Caco-2 (cell line): ENCODE results near the genes POLE4 and GCFC2.

DNA sequence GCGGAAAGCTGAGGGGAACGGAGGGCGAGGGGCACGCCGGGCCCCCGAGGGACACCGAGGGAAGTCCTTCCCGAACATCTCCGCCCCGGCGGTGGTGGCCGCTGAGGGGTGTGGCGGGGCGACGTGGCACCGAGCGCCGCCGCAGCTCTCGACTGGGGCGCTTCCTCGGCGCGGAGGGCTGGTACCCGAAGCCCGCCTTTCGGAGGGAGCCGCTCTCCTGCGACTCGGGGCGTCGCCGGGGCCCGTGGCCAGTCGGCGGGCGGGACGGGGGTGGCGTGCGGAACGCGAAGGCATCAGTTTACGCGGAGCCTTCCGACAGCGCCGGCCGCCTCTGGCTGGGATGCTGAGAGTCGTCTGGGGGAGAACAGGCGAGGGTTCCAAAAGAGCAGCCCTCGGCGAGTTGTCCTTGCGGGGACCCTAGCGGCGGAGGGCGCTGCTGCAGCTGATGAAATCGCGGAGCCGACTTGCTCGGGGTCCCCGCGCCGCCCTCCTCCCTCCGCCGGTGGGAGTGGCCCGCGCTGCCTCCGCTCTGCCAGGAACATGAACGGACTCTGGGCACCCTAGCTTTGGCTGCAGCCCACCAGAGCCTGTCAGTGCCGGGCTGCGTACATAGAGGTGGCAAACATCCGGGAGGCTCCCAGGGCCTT, 478 bp downstream of the MTHFD2 start:
- PRO-cap: bidirectional peak, plus-strand start at position 518 of the sequence, minus-strand start at position 356 of the sequence
- RRBS: 3% methylated on average over 22 of the region's 72 CpGs

- PRO-cap: no peak
- RRBS: no CpG with 5 or more reads among the region's 5 CpGs
Measured at GRCh38 chr2:74373033-74373720, 6.9 kb downstream of the DCTN1 start.

- PRO-cap: no peak
- RRBS: no CpG with 5 or more reads among the region's 12 CpGs
Measured at GRCh38 chr2:74413054-74414036, 8.1 kb downstream of the C2orf81 start.

- PRO-cap: no peak
- RRBS: no CpG with 5 or more reads among the region's 5 CpGs
Measured at GRCh38 chr2:74460941-74461357, 2.7 kb downstream of the WBP1 start.

- PRO-cap: bidirectional peak, plus-strand start at chr2:74506785, minus-strand start at chr2:74506789
- RRBS: no CpG with 5 or more reads among the region's 9 CpGs
Measured at GRCh38 chr2:74506477-74507072, 920 bp downstream of the PCGF1 start.

DNA sequence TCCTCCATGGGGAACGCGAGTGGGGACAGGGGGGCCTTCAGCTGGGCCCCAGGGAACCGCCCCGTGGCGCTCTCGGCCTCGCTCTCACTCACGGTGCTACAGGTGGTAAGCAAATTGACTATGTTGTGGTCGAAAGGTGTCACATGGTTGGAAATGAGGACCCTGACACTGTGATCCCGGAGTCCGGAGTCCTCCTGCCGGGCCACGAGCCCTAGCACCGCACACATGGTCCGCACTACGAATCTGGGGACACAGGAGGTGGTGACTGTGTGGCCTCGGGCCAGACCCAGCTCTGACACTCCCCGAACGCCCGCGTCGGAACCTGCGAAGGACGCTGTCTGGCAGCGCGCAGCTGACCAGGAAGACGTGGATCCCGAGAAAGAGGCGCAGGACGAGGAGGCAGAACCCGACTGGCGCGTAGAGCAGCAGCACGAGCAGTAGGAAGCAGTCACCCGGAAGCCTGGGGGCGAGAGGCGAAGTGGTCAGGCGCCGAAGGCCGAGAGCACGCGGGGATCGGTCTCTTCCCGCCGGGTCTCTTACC, 396 bp downstream of the AUP1 start:
- PRO-cap: bidirectional peak, plus-strand start at position 235 of the sequence, minus-strand start at position 95 of the sequence; bidirectional peak, plus-strand start at position 402 of the sequence, minus-strand start at position 412 of the sequence
- RRBS: 2% methylated on average over 10 of the region's 45 CpGs

DNA sequence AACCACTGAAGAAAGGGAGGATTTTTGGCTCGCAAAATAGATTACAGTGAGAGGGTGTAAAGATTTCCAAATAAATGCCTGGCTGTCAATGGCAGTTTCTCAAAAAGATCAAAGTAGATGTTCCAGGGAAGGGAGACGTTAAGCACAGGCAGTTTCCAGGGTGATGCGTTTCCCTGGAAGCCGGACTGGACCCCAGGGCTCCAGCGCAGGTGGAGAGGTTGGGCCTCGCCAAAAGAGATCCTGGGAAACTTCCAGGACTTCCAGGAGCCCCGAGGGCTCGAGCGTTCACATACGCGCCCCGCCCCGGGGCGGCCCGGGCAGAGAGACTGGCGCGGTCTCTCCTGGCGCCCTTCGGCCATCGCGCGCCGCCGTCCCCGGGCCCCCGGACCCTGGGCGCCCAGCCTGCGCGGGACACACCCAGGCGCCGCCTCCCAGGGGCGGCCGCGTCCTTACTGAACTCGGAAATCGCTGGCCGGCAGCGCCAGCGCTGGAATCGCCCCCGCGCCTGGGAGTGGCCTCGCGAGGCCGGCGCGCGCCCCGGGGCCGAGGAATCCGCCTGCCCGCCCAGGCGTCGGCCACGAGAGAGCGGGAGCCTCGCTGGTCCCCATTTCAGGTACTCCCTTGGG, 5.1 kb downstream of the LOXL3 start:
- PRO-cap: bidirectional peak, plus-strand start at position 546 of the sequence, minus-strand start at position 454 of the sequence
- RRBS: 2% methylated on average over 35 of the region's 57 CpGs

GRCh38 chr2:74553556-74553867, 230 bp downstream of the LOXL3 start:
- PRO-cap: no peak
- RRBS: 96% methylated on average over 7 of the region's 14 CpGs

- PRO-cap: no peak
- RRBS: no CpG with 5 or more reads among the region's 8 CpGs
Measured at GRCh38 chr2:74560457-74561175, 6.1 kb downstream of the DOK1 start.

GRCh38 chr2:74714975-74716171, 61.3 kb downstream of the SEMA4F start:
- PRO-cap: unidirectional peak, plus-strand start at chr2:74715469
- RRBS: 3% methylated on average over 19 of the region's 64 CpGs

DNA sequence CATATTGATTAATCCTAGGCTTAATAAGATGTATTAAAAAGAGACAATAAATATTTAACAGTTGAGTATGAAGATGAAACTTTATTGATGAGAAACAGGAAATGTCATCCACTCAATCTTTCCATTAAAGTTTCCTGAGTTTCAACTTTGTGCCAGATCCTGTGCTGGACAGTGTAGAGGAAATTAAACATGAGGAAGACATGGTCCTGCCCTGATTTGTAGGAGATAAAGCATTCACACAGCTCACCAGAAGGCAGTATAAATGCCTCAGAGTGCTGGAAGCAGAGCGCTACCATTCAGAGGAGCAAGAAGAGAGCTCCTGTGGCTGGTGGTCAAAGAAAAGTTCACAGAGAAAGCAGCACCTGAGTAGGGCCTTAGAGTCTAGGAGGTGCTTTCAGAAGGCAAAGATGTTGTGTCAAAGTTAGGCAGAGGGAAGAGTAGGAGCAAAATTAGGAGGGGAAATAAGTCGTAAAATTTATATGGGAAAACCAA, 63.1 kb downstream of the SEMA4F start:
- PRO-cap: no peak
- RRBS: no CpG with 5 or more reads among the region's 2 CpGs

DNA sequence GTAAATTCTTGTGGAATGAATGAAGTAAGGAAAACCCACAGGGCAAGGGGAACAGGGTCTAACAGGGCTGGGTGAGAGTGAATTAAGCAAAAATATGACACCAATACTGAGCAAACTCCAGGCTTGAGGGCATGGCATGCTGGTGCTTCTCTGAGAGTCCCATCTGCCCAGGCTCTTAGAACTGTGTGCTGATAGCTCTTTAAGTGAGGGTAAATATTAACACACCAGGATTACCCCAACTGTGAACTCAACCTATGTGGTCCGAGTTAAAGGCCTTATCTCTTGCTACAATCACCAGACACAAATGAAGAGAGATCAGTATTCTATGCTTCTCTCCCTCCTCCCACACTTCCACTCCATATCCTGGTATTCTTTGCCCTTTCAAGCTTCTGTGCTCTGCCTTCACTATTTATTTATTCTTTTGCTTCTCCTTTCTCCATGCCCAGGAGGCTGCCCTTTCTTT, 17.4 kb upstream of the HK2 start:
- PRO-cap: unidirectional peak, plus-strand start at position 297 of the sequence
- RRBS: no CpG with 5 or more reads among the region's 1 CpG

- PRO-cap: no peak
- RRBS: no CpG with 5 or more reads among the region's 11 CpGs
Measured at GRCh38 chr2:74836485-74837370, 2.8 kb downstream of the HK2 start.

DNA sequence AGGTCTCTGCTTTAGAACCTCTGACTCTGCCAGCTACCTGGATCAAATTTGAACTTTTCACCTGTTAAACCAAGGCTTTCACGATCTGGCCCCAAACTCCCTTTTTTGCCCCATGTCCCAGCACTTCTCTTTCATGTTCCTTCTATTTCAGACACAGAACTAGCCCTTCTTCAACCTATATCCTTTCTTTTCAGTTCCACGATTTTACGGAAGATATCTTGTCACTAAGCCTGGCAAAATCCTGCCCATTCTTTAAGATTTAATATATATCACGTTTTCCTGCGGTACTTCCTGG, 39.5 kb upstream of the POLE4 start:
- PRO-cap: no peak
- RRBS: no CpG with 5 or more reads among the region's 5 CpGs

- PRO-cap: bidirectional peak, plus-strand start at chr2:74958671, minus-strand start at chr2:74958539; bidirectional peak, plus-strand start at chr2:74959003, minus-strand start at chr2:74958879
- RRBS: 6% methylated on average over 7 of the region's 86 CpGs
Measured at GRCh38 chr2:74957951-74959208, at the start of gene POLE4. POLE4 (plus strand) TSS chr2:74958643.

GRCh38 chr2:75710235-75711510, at the start of gene GCFC2:
GCFC2 (minus strand) TSS chr2:75710915.
- PRO-cap: unidirectional peak, plus-strand start at chr2:75710457; bidirectional peak, plus-strand start at chr2:75710775, minus-strand start at chr2:75710915; bidirectional peak, plus-strand start at chr2:75711204, minus-strand start at chr2:75711196
- RRBS: 2% methylated on average over 13 of the region's 82 CpGs

GRCh38 chr2:77521397-77521841, 757 bp downstream of the LRRTM4 start:
- PRO-cap: no peak
- RRBS: no CpG with 5 or more reads among the region's 9 CpGs

GRCh38 chr2:78701421-78701974, 324.0 kb upstream of the REG3G start:
- PRO-cap: no peak
- RRBS: 26% methylated on average over 7 of the region's 21 CpGs

DNA sequence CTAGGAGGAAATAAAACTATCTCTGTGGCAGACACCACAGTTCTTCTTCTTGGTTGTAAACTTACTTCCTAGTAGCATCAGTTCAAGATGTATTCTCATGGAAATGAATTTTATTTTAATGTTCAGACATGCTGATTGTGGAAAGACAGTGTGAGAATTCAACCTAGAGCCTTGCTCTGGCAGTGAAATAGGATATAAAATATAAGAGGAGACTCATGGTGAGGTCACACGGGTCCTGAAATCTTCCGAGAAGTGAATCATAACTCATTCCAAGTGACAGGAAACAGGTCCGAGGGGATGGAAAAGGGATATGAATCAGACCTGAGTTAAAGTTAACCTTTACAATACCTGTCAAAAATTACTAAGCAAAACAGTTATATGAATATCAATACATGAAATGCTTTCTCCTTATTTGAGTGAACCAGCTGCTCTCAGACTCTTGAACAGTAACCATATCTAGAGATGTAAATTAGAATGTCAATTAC, 185.2 kb upstream of the LRRTM1 start:
- PRO-cap: no peak
- RRBS: no CpG with 5 or more reads among the region's 3 CpGs

- PRO-cap: no peak
- RRBS: no CpG with 5 or more reads among the region's 14 CpGs
Measured at GRCh38 chr2:81481875-81482468, 1177.4 kb upstream of the LRRTM1 start.